Astrocyte (in vitro differentiated cells and primary cell): ENCODE measurements around a stretch of chr1.

DNA sequence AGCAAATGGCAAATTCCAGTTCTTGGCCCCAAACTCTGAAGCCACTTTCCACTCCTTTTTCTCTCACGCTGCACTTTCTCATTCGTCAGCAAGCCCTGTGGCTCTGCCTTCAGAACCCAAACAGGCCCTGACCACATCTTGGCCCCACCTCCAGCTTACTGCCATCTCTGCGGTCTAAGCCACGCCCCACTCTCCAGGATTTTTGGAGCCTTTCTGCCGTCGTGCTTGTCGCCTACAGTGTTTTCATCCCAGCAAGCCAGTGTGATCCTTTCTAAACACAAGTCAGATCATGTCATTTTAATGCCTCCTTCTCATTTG, 14.4 kb upstream of the TENT5B start:
- PRO-cap, result unidirectional peak, minus-strand start at position 105 of the sequence
- RRBS, 2 experiments, result no CpG with 5 or more reads among the region's 7 CpGs

DNA sequence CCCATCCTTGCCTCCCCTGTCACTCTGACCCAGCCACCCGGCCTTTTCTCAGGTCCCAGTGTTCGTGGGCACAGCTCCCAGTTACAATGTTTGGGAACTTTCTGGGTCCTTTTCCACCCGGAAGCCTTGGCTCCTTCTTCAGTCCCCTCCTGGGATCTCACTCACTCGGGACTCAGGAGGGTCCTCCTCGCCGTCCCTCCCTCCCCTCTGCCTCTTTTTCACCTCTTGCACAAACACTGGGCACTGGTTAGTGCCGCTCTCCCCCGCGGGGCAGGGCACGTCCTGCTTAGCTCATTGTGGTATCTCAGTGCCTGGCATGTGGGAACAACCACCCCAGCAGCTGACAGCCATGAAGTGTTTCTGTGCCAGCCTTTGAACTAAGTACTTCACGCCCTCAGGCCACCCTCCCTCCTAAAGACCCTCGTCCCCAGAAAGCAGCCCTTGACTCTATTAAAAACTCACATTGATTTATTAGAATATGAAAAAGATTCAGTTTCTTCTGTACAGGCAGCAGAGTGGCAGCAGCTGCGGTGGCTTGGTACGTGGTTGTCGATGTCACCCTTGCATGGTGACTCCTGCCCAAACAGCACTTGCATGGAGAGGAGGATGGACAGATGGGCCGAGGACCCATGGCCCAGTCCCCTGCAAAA, 56.4 kb downstream of the SLC9A1 start:
- PRO-cap, result no peak
- RRBS, 2 experiments, result 38 to 42% methylated on average over 3 of the region's 16 CpGs

DNA sequence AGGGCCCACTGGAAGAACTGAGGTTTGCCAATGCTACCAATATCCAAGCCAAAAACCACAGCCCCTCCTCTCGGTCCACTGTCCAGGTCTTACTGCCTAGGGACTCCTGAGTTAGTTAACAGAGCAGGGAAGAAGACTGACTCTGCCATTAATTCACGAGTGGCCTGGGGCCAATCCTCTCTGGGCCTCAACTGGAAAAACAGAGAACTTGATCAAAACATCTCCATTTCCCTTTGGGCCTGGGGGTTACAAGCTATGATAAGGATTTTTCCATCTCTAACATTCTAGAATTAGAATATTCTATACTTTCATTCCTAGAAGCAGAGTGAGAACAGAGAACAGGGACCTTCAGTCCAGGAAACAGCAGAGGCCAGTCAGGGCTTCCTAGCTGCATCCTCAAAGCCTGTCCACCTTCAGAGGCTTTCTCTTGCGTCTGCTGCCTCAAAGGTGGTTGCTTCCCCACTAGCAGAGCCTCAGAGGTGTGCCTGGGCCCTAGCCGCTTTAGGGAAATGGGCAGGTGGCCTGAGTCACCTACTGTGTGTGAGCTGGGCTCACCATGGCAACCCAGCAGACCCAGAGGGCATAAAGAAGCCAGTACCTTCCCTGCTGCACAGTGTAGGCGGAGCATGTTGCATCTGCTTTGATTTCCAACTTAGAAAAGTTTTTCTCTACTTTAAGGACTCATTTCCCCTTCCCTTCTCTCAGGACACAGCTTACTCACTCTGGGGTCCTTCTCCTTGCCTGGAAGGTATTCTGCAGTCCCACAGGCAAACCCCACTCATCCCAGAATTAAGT, 12.6 kb downstream of the SLC9A1 start:
- PRO-cap, result no peak
- RRBS, 2 experiments, result no CpG with 5 or more reads among the region's 5 CpGs

- PRO-cap, result no peak
- RRBS, 2 experiments, result no CpG with 5 or more reads among the region's 10 CpGs
These were observed 665 bp downstream of the SLC9A1 start for GRCh38 chr1:27154235-27154685.

GRCh38 chr1:27356398-27357193, 10.2 kb downstream of the MAP3K6 start:
- PRO-cap, result no peak
- RRBS, 2 experiments, result 64 to 69% methylated on average over 9 to 18 of the region's 44 CpGs

DNA sequence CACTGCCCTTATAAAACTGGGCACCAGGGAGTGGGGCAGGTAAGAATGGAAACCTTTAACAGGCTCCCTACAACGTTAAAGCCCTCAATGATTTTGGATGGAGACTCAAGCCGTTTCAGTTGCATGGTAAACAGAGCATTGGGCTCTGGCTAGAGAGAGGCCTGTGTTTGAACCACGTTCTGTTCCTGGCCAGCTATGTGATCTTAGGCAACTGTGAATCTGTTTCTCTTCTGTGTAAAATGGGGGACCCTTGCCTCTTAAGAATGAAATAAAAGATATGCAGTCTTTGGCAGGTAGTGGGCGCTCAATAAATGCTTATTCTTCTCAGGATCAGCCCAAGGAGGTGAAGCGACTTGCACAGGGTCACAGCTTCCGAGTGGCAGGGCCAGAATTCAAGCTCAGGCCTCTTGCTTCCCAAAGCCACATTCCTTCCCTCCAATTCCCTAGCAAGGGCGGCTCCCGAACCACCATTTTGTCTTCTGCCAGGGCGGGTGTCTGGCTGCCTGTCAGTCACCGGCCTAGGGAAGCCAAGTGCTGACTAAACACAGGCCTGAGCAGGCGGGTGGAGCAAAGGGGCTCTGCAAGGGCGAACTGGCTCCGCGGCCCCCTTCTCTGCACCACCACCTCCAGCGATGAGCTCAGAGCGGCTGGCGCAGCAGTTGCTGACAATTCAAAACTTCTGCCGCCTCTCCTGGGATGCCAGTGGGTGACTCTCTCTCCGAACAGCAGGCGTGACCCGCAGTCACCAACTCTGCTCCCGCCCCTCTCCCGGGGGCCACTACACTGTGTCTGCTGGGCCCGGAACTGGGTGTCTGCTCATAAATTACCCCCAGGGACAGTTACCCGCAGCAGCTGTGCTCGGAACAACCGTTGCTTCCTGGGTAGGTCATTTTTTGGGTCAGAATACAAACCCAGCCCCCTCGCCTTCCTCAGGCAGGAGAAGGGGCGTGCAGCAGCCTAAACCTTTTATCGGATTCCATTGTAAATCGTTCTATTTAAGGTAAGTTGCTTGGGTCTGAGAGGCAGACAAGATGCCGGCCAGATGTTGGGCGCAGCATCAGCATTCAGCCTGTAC, 10.8 kb downstream of the GPR3 start:
- PRO-cap, result no peak
- RRBS, 2 experiments, result no CpG with 5 or more reads among the region's 33 CpGs

DNA sequence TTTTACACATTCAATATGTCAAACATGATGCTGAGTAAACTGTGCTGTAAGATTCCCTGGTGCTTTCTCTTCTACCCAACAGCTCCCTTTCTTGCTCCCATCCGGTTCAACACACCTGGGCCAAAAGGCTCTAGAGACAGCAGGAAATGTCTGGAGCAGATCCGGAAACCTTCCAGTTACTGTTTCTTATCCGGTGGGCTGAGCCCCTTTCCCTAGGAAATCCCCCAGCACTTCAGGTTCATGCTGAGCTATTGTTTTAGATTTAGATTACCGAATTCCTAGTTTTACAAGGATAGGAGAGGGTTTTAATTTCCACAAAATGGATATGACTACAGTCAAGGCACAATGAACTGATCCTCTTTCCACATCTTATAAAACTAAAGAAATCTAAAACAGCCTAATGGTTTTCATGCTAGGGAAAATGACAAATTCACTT, 37.5 kb downstream of the GPR3 start:
- PRO-cap, result no peak
- RRBS, 2 experiments, result 60 to 100% methylated on average over 1 to 2 of the region's 4 CpGs

GRCh38 chr1:27455377-27456006, 34.5 kb downstream of the WASF2 start:
- PRO-cap, result no peak
- RRBS, 2 experiments, result no CpG with 5 or more reads among the region's 5 CpGs

DNA sequence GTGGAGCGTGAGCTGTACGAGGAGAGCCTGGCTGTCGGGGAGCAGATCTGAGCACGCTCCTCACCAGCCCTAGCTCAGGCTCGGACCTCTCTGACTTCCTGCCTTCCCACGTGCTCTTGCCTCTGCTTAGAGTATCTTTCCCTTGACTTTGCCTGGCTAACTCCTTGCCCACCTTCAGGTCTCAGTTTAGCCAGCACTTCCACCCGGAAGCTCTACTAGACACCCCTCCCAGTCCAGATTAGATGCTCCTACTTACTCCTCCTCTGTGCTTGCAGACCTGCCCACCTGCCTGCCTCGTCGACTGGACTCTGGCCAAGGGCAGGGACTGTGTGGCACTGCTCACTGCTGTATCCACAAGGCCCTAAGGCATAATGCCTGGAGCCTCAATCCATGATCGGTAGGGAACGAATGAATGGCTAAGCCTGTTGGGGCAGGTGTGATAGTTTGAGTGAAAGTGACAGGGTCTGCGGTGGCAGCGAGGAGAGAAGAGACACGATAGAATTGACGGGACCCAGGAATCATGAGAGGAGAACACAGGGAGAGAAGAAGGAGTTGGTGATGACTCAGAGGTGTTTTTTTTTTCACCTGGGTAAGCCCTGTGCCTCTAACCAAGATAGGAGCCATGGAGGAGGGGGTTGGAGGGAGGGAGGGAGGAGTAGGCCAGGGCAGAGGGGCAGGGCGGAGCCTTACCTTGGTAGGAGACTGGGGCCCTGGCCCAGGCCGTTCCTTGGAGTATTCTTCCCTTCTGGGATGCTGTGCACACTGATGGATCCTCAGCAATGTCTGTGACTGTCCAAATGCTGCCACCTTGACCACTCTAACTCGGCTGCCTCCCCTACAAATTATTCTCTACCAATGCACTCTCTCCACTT, 28.3 kb upstream of the WASF2 start:
- PRO-cap, result no peak
- RRBS, 2 experiments, result no CpG with 5 or more reads among the region's 18 CpGs

- PRO-cap, result no peak
- RRBS, 2 experiments, result no CpG with 5 or more reads among the region's 6 CpGs
These were observed 33.1 kb upstream of the WASF2 start for GRCh38 chr1:27523024-27523471.

GRCh38 chr1:27560121-27560746, 43.7 kb downstream of the AHDC1 start:
- PRO-cap, result no peak
- RRBS, 2 experiments, result no CpG with 5 or more reads among the region's 9 CpGs

- PRO-cap, result no peak
- RRBS, 2 experiments, result no CpG with 5 or more reads among the region's 8 CpGs
These were observed 42.4 kb downstream of the AHDC1 start for GRCh38 chr1:27561428-27561981.

- PRO-cap, result no peak
- RRBS, 2 experiments, result no CpG with 5 or more reads among the region's 20 CpGs
These were observed 31.4 kb downstream of the AHDC1 start for GRCh38 chr1:27572167-27573332.

DNA sequence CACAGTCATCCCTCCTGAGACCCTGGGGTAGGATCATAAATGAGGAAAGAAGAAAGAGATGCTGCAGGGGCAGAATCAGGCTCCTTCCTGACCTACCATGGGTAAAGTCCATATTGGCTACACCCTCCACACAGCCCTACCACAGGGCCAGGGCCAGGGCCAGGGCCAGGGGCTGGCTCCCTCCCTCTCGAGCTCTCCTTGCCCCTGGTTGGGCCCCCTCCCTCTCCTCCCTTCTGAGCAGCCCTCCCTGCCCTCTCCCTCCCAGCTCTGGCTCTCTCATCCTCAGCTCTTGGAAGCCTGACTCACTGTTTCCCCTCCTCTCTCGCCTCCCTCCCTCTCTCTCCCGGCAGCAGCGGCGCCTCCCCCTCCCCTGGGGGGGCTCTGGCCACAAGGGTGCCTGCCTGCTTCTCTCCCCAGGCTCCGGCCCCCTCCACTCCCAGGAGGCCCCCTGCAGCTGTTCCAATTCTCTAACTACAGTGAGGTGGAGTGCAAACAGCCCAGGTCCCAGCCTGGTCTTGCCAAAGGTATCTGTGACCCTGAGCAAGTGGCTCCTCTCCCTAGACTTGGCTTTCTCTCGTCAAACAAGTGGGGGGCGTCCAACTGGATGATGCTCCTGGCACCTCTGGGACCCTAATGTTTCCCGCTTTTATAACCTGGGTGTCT, 4.8 kb downstream of the AHDC1 start:
- PRO-cap, result no peak
- RRBS, 2 experiments, result 2 to 4% methylated on average over 4 of the region's 9 CpGs

GRCh38 chr1:27599701-27600915, 3.8 kb downstream of the AHDC1 start:
- PRO-cap, result no peak
- RRBS, 2 experiments, result no CpG with 5 or more reads among the region's 6 CpGs

DNA sequence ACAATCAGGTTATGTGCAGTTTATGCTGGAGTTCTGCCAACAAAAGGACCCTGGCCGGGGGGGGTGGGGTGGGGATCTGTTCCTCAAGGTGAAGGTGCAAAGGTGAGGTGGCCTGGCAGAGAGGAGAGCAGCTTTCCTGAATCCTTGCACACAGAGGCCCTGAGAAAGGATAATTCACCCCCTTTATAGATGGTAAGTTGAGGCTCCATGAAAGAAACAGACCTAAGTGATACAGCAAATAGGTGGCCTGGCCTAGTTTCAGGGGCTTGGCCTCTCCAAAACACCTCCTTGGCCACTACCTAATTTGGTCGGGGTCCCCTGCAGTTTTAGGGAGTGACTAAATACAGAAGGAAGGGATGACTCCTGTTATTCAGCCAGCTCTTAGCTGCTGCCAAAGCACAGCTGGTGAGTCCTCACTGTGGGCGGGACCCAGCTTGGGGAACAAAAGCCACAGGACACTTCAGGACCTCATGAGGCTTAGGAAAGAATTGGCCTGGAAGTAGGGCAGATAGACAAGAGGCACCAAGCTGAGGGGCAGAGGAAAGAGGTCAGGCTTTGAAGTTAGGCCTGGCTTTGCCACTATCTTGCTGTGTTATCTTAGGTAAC, 16.0 kb downstream of the IFI6 start:
- PRO-cap, result no peak
- RRBS, 2 experiments, result 10 to 20% methylated on average over 1 of the region's 3 CpGs

- PRO-cap, result no peak
- RRBS, 2 experiments, result no CpG with 5 or more reads among the region's 3 CpGs
These were observed 11.9 kb downstream of the FAM76A start for GRCh38 chr1:27737775-27738018.

GRCh38 chr1:27790184-27790619, 17.2 kb downstream of the STX12 start:
- PRO-cap, result no peak
- RRBS, 2 experiments, result no CpG with 5 or more reads among the region's 5 CpGs

- PRO-cap, result no peak
- RRBS, 2 experiments, result no CpG with 5 or more reads among the region's 6 CpGs
These were observed 13.4 kb upstream of the THEMIS2 start for GRCh38 chr1:27858967-27859252.

- PRO-cap, result no peak
- RRBS, 2 experiments, result no CpG with 5 or more reads among the region's 15 CpGs
These were observed 3.1 kb upstream of the THEMIS2 start for GRCh38 chr1:27869019-27869910.